Left common carotid artery plus branches (tissue), 1 donor: ENCODE data around the genes TBC1D3E, EPOP, CISD3 and PSMB3.

DNA sequence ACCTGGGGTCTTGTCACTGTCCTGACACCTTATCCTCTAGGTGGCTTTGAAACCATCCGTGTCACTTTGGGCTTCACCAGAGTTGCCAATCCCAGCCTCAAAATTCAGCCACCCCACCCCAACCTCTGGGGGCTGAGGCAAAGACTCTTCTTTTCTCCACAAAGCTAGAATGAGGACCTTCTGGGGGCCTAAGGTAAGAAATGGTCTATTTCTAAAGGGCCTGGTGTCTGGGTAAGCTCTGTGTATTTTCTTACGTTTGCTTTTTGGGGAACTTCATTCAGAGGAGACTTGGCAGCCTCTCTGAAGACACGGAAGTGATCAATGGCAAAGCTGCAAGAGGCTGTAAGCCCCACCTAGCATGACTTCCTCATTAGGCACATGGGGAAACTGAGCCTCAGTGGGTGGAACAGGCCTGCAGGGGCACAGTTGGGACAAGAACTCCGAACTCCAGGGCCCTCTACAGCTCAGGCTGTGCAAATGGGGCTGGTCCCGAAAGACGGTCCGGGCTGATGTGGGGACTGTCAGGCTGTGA is 80.2 kb upstream of the TBC1D3K start:
- PRO-cap, result no peak

DNA sequence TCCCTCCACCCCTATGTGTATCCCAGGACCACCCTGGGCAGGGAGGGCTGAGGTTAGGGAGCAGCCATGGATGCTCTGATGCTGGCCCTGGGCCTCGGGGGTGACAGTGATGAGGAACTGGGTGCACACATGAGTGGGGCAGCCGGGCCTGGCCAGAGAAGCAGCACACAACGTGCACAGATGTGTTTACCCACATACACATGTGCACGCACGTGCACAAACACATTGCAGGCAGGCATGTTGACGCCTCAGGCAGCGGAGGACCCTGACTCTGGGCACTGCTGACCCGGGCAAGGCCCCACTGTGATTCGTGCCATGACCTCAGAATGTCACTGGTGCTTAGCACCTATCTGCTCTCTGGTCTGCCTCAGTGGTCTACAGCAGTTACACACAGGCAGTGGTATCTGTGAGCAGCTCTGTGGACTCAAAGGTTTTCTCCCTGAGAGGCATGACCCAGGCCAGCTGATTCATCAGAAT is at the start of gene TBC1D3E:
Gene TBC1D3E (plus strand): TSS at position 365 of the 477 bp plus-strand sequence.
- PRO-cap, result no peak

GRCh38 chr17:38297500-38298151 is 658 bp downstream of the MRPL45 start:
- PRO-cap, result no peak

DNA sequence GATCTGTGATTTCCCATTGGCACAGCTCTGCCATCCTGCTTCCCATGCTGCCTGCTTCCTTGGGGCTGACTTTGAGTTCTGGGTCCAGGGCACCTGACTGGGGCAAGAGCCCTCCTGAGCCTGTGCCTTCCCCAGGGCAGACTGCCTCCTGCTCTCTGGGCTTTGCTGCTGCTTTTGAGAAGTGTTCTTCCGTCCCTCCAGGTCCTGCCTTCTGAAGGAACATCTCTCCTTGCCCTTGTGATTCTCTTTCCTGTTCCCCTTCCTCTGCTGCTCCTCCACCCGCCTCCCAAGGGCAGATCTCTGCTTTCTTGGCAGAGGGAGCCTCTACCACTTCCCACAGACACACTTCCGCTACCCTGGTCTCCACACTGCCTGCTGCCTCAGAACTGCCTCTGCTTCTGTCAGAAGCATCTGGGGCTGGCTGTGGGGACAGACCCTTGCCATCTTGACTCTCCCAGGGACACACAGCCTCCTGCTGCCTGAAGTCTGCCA is 16.8 kb downstream of the GPR179 start:
- PRO-cap, result no peak

- PRO-cap, result no peak
Observed at GRCh38 chr17:38450694-38451585, 22.7 kb downstream of the ARHGAP23 start.

DNA sequence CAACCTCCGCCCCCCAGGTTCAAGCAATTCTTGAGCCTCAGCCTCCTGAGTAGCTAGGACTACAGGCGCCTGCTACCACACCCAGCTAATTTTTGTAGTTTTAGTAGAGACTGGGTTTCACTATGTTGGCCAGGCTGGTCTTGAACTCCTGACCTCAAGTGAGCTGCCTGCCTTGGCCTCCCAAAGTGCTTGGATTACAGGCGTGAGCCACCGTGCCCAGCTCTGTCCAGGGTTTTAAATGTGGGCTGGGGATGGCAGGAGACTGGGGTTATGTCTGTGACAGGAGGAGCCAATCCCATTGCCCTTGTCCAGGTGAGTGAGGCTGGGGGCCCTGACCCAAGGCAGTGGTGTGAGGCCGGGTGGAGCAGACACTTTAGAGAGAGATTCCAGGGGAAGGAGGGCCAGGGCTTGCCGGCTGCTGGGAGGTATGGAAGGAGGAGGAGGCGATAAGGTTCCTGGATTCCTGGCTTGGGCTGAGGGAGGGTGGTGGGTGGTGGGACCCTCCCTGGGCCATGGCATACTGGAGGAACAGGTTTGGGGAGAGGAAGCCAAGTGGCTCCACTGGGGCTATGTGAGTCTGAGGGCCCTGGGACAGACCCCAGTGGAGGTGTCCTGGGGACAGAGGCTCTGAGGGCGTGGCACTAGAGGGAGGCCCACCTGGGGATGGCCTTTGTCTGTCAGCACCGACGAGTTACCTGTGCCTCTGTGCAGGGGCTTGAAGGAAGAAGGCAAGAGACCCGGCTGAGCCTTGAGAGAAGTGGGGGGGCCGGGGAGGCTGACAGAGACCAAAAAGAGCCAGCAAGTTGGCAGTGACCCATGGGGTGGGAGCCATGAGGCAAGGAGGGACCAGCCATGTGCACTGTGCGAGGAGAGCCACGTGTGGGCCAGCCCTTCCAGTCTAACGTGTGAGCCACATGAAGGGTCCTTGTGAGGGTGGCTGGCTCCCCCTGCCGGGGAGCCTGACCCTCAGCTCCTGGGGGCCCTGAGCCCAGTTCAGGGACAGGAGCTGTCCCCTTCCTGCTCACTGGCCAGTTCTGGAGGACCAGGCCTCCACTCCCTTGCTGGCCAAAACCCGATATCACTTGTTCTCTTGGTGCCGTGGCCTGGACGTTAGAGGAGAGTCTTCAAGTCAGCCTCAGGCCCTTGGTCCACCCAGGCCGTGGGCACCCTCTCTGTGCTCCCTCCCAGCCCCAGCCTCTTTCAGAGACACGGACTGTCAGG is 46.1 kb downstream of the ARHGAP23 start:
- PRO-cap, result no peak

DNA sequence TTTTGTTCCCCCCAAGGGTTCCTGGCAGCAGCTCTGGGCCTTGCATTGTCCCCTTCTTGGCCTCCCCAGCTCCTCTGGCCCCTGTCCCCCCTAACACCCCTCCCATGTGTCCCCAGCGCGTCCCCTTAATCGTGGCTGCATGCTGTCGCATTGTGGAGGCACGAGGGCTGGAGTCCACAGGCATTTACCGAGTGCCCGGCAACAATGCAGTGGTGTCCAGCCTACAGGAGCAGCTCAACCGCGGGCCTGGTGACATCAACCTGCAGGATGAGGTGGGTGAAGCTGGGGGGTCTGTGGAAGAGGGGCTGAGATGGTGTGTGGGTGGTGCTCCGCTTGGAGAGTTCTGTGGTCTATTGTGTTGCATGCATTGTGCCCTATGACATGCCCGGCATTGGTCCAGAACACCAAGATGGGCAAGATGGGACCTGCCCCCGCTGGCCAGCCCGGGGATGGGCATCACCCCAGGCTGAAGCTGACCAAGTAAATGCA is 54.2 kb downstream of the ARHGAP23 start:
- PRO-cap, result no peak

GRCh38 chr17:38617292-38617657 is 11.5 kb upstream of the SRCIN1 start:
- PRO-cap, result no peak

DNA sequence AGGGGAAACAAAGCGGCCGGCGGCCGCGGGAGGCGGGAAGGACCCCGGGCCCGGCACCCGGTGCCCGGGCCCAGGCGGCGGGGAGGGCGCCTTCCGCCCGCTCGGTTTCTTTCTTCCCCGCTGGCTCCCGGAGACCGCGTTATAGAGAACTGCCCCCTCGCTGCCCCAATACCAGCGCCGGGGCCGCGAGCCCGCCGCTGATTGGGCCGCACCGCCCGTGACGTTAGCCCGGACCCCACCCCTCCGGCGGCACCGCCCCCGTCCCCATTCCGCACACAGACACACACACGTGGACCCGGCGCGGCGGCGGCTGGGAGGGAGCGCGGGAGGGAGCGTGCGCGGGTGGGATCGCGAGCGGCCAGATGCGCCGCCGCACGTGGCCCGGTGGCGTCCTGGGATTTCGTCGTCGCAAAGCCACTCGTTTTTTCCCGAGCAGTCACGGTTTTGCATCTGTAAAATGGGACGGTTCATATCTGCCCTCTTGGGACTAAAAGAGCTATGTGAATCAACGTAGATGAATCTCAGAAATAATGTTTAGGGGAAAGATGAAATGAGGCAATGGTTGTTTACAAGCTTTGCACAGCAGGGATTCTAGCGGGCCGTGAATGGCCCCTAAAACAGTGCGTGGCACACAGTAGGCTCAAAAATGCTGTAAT is at the start of gene EPOP:
Gene EPOP (minus strand): TSS at position 151 of the 656 bp plus-strand sequence.
- PRO-cap, result bidirectional peak, plus-strand start at position 294 of the sequence, minus-strand start at position 122 of the sequence

- PRO-cap, result bidirectional peak, plus-strand start at chr17:38702470, minus-strand start at chr17:38702377
Observed at GRCh38 chr17:38701874-38702911, 2.9 kb upstream of the MLLT6 start.

GRCh38 chr17:38725872-38726738 is 4.0 kb upstream of the CISD3 start:
- PRO-cap, result no peak

GRCh38 chr17:38727746-38728051 is 2.4 kb upstream of the CISD3 start:
- PRO-cap, result no peak

GRCh38 chr17:38729171-38729449 is 1.0 kb upstream of the CISD3 start:
- PRO-cap, result no peak

DNA sequence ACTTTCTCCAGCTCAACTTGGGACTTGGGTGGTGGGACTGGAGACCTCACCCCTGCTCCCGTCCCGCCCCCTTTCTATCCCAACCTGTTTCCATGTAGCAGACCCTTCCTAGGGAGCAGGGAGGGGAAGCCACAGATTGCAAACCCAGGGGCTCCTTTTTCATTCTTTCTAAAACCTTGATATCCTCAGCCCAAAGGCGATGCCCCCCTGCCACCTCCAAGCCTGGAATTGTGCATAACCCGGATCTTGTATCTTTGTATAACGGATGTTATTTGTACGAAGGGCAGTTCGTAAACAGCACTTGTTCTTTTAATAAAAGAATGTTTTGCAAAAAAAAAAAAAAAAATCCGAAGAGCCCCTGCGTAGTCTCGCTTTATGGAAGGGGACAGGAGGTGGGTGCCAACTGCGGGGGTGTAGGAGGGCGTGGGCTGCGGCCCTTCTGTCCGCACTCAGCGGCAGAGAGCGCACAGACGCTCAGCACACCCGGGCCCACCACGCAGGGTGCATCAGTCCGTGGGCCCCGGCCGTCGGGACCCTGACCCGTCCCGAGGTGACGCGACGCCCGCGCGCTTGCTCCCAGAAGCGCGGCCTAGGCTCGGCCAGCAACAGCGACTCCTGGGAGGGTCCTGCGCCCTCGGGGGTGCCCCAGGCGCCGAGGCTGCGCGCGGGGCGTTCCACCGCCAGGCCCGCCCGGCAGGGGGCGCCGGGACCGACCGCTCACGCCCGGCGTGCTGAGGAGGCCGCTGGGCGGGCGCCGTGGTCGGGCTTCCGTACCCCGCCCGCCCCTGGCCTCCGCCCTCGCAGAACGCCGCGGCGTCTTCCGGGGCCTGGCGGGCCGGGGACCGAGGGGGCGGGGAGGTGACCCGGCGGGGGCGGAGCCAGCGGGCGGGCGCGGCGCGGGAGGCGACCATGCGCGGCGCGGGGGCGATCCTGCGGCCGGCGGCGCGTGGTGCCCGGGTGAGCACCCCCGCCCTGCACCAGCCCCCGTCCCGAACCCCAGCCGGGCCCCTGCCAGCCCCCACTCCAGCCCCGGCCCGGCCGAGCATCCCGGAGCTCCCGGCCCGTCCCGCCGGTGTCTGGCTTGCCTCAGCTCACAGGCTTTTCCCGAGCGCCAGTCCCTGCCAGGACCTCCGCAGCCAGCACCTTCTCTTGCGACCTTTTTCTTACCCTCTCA is at the start of gene CISD3:
Gene CISD3 (plus strand): TSS at position 892 of the 1,174 bp plus-strand sequence.
- PRO-cap, result bidirectional peak, plus-strand start at position 881 of the sequence, minus-strand start at position 822 of the sequence

DNA sequence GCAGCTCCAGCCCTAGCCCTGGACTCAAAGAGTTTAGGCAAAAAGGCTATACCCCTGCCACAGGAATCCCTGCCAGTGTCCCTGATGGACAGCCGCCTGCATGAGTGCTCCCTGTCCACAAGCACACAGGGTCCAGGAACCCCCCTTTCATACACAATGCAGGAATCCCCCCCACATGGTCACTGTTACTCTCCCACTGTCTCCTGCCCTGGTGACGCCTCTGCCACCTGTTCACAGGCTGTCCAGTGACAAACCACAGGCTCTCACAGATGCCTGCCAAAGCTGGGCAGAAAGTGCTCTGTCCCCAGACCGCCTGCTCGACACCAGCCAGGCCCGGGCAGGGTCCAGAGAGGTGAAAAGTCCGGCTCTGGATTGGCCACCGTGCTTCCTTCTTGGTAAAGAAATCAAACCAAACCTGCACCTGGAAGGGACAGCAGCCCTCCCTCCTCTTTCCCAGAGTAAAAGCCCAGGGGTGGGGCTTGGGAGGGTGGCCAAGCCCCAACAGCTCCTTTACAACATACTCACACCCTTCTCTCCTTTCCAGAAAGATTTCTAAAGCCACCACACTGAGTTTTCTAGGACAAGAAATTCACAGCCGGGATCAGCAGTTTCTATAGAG is 6.3 kb downstream of the PCGF2 start:
- PRO-cap, result no peak

DNA sequence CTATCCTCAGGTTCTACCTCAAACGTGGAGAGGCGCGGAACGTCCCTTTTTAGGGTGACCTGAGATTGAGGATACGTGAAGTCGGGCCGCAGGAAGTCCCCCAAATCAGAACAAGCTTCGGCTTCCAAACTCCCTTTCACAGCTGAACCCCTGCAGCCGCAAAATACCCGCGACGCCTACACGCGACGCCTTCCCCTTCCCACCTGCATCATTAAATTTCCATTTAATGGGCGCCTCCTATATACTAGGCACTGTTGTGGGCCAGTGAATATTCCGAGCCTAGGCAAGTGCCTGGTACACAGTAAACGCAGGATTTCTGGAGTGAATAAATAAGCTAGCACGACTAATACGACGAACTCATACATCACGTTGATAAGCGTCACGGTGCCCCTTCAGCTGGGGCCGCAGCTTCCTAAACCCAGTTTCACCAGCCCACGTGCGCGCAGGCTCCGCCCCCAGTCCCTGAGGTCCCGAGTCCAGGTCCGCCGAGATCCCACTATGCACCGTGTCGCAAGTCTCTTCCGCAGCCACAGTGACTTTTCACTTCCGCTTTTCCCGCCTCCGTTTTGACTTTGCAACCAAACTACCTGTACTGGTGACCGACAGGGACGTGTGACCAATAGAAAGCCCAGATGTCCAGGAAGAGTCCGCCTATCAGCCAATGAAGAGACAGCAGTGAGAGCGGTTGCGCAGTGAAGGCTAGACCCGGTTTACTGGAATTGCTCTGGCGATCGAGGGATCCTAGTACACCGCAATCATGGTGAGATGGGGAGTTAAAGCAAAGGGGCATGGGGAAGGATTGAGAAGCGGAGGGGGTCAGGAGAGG is at the start of gene PSMB3:
Gene PSMB3 (plus strand): TSS at position 672 of the 826 bp plus-strand sequence.
- PRO-cap, result no peak

DNA sequence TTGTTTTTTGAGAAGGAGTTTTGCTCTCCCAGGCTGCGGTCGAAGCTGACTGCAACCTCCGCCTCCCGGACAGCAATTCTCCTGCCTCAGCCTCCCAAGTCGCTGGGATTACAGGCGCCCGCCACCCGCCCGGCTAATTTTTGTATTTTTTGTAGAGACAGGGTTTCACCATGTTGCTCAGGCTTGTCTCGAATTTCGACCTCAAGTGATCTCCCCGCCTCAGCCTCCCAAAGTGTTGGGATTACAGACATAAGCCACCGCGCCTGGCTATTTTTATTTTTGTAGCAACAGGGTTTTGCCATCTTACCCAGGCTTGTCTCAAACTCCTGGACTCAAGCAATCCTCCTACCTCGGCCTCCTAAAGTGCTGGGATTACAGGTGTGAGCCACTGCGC is 844 bp upstream of the CWC25 start:
- PRO-cap, result no peak

DNA sequence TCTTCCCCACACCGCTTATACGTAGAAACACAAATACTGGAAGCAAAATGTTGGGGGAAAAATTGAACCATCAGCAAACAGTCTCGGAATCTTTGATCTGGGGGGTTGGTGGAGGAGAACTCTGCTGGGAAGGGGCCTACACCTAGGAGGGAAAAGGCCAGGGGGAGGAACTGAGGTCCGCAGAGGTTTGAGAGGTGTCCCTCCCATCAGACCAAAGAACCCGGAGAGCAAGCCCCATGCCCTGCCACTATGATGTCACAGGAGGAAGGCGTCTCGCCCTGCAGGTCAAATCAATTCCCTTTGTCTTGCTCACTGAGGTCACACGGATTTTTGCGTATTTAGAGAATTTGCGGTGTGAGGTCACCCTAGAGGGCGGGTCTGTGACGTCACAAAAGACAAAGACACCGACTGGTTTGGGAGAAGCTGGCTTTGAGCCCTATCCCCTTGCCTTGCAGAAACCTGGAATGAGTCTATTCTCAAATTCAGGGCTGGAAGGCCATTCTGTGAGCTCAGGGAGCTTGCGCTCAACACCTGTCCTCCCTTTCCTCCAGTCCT is 1.2 kb downstream of the C17orf98 start:
- PRO-cap, result no peak

- PRO-cap, result no peak
Observed at GRCh38 chr17:38867129-38867788, 2.6 kb upstream of the LASP1 start.

GRCh38 chr17:38872636-38873529 is 3.0 kb downstream of the LASP1 start:
- PRO-cap, result no peak